Mononuclear cell (primary cell): ENCODE measurements around a stretch of chr21.

GRCh38 chr21:34614132-34614588 is 753 bp downstream of the RCAN1 start:
- RRBS: 3% methylated on average over 8 of the region's 29 CpGs

- RRBS: no CpG with 5 or more reads among the region's 2 CpGs
Observed at GRCh38 chr21:34618873-34619346, 4.0 kb upstream of the RCAN1 start.

- RRBS: no CpG with 5 or more reads among the region's 7 CpGs
Observed at GRCh38 chr21:34790893-34791728, 122.3 kb downstream of the CLIC6 start.

DNA sequence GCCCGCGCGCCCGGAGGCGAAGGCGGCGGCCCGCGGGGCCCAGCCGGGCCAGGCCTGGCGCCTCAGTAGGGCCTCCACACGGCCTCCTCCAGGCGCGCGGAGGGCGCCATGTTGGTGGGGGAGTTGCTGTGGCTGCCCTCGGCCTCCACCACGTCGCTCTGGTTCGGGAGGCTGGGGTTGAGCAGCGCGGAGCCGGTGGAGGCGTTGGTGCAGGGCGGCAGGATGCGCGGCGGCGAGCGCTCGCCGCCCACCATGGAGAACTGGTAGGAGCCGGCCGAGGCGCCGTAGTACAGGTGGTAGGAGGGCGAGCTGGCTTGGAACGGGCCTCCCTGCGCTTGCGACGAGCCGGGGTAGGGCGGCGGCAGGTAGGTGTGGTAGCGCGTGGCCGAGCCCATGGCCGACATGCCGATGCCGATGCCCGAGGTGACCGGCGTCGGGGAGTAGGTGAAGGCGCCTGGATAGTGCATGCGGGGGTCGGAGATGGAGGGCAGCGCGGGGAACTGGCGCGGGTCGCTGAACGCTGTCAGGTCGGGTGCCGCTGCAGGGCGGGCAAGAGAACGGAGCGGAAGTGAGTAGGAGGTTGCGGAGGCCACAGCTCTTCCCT is 123.4 kb downstream of the CLIC6 start:
- RRBS: 98% methylated on average over 31 of the region's 69 CpGs

- RRBS: no CpG with 5 or more reads among the region's 11 CpGs
Observed at GRCh38 chr21:34794789-34795449, 126.1 kb downstream of the CLIC6 start.

DNA sequence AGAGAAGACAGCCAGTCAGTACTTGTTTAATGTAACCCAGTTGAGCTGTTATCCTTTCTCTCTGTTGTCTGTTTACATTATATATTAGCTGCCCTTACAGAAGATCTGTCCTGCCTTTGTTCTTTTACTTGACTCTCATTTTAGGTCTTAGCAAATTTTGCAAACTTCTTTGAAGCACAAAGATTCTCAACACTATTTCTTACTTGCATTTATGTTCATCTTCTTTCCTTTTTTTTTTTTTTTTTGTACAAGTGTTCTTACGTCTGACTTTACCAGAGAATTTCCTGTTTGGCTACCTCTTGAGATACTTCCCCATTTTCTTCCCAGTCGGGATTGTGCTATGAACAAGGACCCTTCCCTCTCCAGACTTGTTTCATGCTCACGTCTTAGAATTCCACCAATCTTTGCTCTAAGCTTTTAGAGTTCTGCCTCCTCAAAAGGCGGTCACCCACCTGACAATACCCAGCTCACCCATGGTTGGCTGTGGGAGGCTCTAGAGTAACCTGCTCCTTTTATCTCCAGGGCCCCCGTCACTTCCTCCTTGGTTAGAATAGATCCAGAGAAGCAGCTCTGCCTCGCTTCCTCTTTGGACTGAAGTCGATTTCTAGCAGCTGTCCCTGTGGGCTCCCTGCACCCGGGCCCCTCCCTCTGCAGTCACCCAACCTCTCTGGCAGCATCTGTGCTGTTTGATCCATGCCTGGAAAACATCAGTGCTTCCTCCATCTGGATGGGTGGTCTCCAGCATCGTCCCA is 53.8 kb upstream of the RUNX1 start:
- RRBS: no CpG with 5 or more reads among the region's 9 CpGs

GRCh38 chr21:35208843-35209585 is 159.9 kb upstream of the RUNX1 start:
- RRBS: no CpG with 5 or more reads among the region's 8 CpGs

- RRBS: no CpG with 5 or more reads among the region's 4 CpGs
Observed at GRCh38 chr21:35211636-35212040, 162.5 kb upstream of the RUNX1 start.

DNA sequence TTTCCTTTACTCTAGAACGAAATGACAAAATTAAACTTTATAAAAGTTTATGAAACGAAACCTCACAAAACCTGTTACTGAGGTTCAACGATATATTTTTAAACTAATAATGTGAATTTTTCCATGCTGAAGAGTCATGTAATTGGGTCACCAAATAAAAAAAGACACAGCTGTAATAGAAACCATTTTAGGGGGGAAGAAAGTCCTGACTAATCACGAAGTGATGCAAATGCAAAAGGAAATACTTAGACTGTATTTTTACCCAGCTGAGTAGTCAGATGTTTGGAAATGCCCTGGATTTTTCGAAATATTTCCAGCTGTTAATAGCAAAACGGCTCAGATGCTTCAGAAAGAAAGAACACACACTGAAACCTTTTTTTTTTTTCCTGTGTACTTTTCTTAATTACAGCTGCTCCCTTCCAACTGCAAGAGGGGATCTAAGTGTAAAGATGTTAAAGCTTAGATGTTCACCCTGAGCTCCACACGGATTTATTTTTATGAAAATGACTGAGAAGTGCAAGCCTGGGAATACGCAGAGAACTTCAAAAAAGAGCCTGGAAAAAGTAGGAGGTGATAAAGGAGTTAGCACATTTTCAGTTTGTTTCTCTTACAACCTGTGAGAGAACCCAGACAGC is 210.2 kb downstream of the SETD4 start:
- RRBS: no CpG with 5 or more reads among the region's 8 CpGs

GRCh38 chr21:36072387-36072780 is 2.6 kb downstream of the CBR1 start:
- RRBS: no CpG with 5 or more reads among the region's 11 CpGs

DNA sequence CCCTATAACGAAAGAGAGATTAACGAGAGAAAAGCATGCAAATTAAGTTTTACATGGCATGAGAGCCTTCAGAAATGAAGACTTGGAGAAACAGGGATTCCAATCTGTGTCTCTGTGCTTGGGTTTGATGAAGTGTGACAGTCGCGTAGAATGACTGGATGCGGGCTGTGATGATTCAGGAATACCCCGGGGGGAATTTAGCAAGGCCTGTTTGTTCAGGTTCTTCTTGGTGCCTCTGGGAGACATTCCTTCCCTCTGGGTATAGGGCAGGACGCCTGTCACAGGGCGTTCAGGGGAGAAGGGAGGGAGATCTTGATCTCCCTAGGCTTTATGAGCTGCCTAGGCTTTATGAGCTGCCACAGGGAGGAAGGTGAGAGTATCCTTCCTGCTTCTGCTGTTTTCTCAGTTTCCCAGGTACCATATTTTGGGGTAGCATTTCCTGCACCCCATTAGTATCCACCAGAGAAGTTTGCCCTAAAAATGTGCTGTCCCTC is 36.6 kb downstream of the DOP1B start:
- RRBS: no CpG with 5 or more reads among the region's 8 CpGs

- RRBS: 19% methylated on average over 7 of the region's 17 CpGs
Observed at GRCh38 chr21:36422201-36422819, 37.1 kb downstream of the CHAF1B start.

DNA sequence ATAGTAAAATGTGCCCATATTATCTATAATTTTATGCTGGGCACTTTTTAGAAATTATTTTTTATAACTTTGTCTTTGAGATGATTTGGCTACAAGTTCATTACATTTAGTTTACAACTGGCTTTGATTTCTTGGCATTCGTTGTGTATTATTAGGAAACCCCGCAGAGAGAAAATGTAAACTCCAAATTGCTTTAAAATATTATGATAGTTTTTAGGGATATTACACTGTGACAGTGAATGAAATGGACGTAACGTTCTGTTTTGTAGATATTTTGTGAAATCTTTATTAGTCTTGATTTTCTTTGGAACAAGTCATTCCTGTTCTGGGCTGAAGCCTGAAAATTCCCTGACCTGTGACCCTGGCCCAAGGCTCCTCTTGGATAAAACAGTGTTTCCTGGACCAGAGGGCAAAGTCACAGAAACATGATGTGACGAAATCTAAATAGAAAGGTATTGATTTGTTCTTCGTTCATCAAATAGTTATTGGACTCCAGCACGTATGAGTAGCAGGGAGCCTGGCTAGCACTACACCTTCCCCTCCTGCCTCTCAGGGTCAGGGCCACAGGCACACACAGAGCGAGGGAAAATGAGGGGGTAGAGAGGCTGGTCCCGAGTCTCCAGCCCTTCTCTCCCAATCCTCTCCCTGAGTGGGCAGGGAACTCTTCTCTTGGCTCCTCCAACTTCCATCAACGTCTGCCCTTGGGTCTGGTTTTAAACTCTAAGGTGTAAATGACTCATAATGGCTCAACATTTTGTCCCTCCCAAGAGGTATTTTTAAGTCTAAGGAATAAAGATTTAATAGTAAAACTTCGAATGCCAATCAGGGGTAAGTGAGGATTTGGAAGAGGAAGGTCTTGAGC is 1.7 kb upstream of the CLDN14 start:
- RRBS: no CpG with 5 or more reads among the region's 11 CpGs

DNA sequence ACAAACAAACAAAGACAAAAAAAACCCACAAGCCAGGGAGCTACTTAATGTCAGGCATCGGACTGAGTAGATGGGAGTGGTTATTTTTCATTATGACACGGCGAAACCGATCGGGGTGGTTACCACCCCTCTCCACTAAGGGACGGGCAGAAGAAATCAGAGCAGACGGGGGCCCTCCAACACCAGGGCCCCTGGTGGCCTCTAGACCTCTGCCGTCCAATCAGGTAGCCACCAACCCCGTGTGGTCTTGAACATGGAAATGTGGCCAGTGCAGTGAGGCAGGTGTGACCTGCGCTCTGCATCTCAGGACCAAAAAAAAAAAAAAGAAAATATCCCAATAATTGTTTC is 48.1 kb downstream of the SIM2 start:
- RRBS: no CpG with 5 or more reads among the region's 10 CpGs

DNA sequence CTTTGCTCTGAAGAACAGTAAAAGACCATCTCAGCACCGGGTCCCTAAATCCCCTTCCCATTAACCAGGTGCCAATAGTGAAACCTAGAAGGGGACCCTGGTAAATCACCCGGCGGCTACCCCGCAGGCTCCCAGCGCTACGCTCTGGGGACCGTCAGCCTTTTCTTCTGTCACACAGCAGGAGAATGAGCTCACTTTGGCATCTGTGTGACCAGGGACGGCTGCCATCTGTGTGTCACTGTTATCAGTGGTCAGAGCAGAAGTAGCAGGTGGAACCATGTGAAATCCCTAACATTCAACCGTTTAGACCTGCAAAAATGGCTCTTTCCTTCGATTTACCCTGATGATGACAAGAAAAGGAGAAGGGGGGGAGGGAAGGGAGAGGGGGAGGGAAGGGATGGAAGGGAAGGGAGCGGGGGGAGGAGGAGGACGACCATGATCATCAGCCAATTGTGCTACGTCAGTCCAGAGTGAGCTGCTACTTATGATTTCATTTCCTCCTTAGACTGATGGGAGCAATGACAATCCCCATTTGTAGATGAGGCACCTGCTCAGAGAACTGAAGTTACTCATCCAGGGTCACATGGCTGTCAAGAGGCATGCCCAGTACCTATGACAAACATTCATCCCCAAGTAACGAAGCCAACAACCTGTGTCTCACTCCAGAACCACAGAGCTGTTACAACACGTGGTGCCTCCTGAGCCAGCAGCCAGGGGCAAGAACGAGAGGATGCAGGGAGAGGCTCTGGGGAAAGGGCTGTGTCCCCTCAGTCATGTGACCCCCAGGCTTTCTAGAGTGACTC is 93.4 kb downstream of the SIM2 start:
- RRBS: 100% methylated on average over 2 of the region's 16 CpGs

- RRBS: 14% methylated on average over 6 of the region's 40 CpGs
Observed at GRCh38 chr21:36994518-36995230, 11.8 kb upstream of the RIPPLY3 start.

DNA sequence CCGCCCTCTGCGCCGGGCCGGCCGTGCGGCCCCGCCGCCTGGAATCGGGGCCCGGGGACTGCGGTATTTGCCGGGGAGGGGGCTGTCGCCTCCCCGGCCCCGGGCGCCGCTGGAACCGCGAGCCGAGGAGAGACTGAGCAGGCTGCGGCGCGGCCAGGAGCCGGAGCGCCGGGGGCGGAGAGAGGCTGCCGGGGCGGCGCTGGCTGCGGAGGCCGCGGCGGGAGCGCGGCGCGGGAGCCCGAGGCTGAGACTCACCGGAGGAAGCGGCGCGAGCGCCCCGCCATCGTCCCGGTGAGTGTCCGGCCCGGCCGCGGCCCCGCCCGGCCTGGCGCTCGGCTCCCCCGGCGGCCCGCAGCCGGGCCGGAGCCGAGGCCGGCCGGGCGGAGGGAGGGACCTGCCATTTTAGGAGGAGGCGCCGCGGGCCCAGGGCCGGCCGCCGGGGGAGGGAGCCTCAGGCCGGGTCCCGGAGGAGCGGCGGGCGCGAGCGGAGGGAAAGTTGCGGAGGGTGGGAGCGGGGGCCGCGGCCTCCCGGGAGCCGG is 834 bp downstream of the DYRK1A start:
- RRBS: 2% methylated on average over 40 of the region's 83 CpGs

DNA sequence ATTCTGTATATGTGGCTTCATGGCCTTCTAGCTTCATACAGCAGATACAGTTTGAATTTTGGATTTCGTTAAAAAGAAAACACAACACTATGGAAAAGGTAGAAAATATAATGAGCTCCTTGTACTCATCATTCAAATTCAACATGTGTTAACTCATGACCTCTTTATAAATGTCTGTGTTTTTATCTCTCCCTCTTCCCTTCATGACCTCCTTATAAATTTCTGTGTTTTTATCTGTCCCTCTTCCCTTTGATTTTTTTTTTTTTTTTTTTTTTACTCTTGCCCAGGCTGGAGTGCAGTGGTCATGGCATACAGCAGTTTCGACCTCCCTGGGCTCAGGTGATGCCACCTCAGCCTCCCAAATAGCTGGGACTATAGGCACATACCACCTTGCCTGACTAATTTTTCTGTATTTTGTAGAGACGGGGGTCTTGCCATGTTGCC is 21.3 kb downstream of the DYRK1A start:
- RRBS: no CpG with 5 or more reads among the region's 3 CpGs

- RRBS: no CpG with 5 or more reads among the region's 7 CpGs
Observed at GRCh38 chr21:37433681-37434331, 67.2 kb downstream of the DYRK1A start.

GRCh38 chr21:37458525-37459441 is 92.2 kb downstream of the DYRK1A start:
- RRBS: no CpG with 5 or more reads among the region's 9 CpGs